NB4 (cell line): ENCODE measurements around the gene ZBTB2.

GRCh38 chr6:150151117-150151520 is 8.3 kb downstream of the PPP1R14C start:
- RRBS: no CpG with 5 or more reads among the region's 5 CpGs

- RRBS: no CpG with 5 or more reads among the region's 6 CpGs
These were observed 57.7 kb downstream of the PPP1R14C start for GRCh38 chr6:150200418-150201116.

DNA sequence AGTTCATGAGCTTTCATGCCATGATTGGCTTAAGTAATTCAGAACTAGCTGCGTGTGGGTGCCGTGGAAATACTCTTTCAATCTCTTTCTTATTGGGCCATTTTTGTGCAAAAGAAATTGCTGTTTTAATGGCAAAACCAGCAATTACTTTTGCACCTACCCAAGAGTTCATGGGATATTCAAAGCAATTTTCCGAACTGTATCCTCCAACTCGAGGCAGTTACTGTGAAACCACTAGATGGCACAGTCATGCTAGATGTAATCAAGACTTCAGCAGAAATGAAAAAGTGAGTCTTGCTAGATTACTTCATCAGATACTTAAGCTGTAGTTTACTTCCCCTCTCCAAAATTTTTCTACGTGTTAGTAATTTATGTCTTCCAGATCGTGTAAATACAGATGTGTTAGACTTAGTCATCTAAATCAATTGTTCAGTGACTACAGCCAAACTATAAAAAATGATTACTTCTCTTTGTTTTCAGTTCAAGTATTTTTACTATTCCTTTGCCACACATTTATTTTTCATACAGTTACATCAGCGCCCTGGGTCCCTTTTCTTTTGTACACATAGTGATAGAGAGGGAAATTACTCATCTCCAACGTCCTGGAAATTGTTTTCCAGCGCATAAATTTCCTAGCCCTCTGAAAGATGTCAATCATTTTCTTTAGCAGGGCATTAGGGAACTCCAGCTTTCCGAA is 49.4 kb downstream of the IYD start:
- RRBS: no CpG with 5 or more reads among the region's 10 CpGs

DNA sequence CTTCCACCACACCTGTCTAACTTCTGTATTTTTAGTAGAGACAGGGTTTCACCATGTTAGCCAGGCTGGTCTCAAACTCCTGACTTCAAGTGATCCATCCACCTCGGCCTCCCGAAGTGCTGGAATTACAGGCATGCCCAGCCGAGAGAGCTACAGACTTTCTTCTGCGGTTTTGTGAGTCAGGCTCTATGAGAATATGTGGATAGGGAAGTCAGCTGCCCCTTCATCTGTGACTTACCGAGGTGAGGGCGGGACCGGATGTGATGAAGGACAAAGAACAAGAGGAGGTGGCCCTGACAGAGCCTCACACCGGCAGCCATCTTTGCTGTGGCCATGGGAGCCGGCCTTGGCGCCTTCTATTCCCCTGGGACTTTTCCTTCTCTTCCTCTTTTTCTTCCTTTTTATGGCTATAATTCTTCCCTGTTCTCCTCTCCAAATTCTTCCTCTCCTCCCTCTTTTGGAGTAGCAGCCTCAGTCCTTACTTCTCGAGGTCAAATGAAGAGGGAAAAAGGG is 67.0 kb downstream of the IYD start:
- RRBS: no CpG with 5 or more reads among the region's 11 CpGs

DNA sequence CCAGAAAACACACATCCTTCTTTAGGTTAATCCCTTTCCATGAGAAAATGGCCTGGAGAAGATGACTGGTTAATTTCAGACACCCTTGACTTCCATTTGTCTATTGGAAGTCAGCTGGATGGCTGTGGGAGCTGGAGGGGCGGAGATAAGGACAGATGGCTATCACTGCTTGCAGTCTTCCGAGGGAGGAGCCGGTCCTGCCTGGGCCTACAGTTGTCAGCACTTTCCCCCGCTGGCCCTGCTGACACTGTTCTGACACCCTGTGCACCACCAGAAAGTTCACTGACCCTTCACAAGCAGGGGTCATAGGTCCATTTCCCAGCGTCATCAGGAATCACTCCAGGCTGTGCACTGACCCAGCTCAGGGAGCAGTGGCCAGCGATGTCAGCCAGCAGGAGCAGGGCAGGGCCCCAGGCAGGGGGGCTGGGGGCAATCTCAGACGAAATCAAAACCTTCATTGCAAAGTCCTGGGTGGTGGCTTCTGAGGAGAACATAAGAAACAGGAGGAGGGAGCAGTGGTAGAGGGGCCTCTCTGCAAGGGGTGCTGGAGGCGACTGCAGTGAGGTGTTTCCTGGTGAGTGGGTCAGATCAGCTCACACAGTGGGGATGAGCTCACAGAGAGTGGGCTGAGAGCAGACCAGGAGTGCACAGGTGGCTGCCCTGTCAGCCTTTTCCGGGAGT is 26.6 kb upstream of the PLEKHG1 start:
- RRBS: no CpG with 5 or more reads among the region's 9 CpGs

GRCh38 chr6:150574338-150574914 is 25.3 kb upstream of the PLEKHG1 start:
- RRBS: no CpG with 5 or more reads among the region's 8 CpGs

- RRBS: no CpG with 5 or more reads among the region's 16 CpGs
These were observed 121.4 kb downstream of the PLEKHG1 start for GRCh38 chr6:150720666-150721945.

- RRBS: no CpG with 5 or more reads among the region's 8 CpGs
These were observed 13.1 kb downstream of the MTHFD1L start for GRCh38 chr6:150878400-150879211.

DNA sequence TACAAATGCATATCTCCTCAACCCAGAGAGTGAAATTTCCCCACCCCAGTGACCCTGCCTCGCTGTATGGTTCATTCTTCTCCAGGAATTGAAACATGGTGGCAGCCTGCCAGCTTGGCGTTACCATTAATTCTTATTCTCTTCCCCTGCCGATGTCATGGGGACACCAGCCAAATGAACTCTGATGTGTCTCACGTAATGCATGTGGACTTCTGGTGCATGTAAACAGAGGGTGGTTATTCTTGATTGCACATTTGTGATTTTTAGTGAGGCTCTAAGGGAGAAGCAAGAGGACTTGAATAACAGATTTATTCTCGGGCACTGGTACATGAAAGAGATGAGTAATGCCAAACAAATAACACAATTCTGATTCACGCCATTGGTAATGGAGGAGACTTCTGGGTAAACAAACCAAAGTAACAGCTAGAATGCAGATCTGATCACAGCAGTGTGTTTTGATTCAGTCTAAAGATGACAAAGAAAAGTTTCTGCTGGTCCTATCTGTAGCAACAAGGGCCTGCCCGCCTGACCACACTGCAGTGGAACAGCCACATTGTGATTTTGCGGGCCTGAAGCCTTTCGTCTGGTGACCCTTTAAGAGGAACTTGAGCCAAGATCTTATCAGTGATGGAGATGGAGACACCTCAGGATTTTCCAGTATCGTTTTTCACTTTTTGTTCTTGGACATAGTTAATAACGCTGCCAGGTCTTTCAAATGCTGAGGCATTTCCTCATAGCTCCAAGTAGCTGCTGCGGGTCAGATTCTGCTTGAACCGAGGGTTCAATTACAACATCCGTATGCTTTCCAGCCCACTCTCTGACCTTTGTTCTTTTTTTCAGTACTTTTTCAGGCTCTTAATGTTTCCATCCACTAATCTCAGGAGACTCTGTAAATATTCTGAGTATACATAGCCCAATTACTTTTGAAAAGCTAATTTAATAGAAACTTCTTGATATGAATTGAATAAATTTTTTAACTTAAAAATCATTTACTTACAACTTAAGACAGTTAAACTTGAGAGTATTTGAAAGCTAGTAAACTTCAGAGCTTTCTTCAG is 171.7 kb upstream of the AKAP12 start:
- RRBS: no CpG with 5 or more reads among the region's 14 CpGs

DNA sequence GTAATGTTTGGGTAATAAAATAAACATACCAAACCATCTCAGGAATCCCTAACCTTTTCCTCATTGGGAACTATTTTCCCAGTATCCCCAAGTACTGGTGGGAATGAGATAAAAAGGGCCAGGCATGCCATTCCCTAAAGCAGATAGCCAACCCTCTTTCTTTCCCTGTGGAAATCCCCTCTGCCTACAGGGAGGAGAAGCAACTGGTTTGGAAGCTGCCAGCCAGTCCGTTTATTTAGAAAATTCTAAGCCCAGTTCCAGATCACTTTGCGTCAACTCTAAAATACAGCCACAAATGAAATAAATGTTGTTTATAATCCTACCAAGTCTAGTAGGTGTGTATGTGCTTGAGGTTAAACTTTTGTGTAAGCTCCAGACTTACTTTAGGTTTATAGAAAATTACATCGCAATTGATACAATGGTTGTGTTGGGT is 169.0 kb upstream of the AKAP12 start:
- RRBS: no CpG with 5 or more reads among the region's 3 CpGs

DNA sequence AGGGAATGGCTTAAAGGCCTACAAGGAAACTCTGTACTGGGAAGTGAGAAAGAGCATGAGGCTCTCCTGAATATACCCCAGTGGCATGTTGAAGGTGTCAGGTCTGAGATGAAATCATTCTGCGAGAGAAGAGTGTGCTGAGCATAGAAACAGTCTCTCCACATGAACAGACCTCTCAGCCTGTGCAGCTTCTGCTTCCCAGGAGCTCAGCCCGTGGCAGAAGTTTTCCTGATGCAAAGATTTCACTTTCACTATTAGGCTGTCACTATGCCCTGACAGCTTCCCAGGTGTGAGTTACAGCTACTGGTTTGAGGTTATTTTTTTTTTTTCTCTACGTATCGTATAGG is 121.4 kb upstream of the AKAP12 start:
- RRBS: no CpG with 5 or more reads among the region's 4 CpGs

GRCh38 chr6:151228995-151229802 is 10.6 kb upstream of the AKAP12 start:
- RRBS: no CpG with 5 or more reads among the region's 6 CpGs

DNA sequence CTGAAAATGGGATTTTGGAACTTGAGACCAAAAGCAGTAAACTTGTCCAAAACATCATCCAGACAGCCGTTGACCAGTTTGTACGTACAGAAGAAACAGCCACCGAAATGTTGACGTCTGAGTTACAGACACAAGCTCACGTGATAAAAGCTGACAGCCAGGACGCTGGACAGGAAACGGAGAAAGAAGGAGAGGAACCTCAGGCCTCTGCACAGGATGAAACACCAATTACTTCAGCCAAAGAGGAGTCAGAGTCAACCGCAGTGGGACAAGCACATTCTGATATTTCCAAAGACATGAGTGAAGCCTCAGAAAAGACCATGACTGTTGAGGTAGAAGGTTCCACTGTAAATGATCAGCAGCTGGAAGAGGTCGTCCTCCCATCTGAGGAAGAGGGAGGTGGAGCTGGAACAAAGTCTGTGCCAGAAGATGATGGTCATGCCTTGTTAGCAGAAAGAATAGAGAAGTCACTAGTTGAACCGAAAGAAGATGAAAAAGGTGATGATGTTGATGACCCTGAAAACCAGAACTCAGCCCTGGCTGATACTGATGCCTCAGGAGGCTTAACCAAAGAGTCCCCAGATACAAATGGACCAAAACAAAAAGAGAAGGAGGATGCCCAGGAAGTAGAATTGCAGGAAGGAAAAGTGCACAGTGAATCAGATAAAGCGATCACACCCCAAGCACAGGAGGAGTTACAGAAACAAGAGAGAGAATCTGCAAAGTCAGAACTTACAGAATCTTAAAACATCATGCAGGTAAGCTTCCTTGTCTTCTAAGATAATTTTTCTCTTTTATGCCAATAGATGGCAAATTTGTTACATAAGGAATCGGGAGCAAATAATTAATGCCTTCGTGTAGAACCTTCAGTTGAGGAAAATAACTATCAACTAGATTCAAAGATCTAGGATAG is 38.1 kb downstream of the ZBTB2 start:
- RRBS: no CpG with 5 or more reads among the region's 13 CpGs

DNA sequence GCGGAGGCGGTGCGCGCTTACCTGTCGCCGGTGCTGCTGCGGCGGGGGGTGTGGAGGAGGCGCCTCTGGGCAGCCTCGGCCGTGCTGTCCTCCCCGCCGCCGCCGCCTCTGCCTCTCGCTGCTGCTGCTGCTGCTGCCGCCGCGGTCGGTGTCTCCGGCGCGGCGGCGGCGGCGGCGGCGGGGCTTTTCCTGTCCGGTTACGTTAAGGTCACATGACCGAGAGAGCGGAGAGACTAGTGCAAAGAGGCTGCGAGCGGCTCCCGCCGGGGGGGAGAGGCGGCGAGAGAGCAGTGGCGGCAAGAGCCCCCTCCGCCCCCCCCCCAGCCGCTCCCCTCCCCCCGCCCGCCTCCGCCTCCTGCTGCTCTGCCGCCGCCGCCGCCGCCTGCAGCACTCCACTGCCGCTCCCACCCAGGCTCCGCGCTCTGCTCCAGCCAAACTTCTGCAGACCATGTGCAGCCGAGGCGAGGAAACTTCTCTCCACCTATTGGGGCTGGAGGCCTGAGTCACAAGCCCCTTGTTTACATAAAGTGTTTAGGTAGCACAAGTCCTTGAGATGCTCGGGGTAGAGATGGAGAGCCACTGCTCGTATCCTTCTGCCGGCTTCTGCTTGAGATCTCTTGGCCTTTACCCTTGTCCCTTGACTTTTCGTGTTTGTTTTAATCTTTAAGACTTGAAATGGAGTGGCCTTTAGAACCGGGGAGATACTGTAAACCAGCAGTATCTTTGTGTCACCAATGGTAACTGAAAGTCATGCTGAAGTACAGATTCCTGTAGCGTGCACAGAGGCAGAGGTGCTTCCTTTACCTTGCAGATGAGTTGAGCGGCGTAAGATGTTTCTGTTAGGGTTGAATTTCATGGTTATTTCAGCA is at the start of gene ZBTB2:
ZBTB2 (minus strand) TSS at position 161 of the 869 bp plus-strand sequence.
- RRBS: 2% methylated on average over 19 of the region's 63 CpGs

GRCh38 chr6:151392883-151394132 is 1.9 kb upstream of the ZBTB2 start:
- RRBS: no CpG with 5 or more reads among the region's 13 CpGs

- RRBS: no CpG with 5 or more reads among the region's 4 CpGs
These were observed 19.1 kb upstream of the ZBTB2 start for GRCh38 chr6:151410355-151410910.

DNA sequence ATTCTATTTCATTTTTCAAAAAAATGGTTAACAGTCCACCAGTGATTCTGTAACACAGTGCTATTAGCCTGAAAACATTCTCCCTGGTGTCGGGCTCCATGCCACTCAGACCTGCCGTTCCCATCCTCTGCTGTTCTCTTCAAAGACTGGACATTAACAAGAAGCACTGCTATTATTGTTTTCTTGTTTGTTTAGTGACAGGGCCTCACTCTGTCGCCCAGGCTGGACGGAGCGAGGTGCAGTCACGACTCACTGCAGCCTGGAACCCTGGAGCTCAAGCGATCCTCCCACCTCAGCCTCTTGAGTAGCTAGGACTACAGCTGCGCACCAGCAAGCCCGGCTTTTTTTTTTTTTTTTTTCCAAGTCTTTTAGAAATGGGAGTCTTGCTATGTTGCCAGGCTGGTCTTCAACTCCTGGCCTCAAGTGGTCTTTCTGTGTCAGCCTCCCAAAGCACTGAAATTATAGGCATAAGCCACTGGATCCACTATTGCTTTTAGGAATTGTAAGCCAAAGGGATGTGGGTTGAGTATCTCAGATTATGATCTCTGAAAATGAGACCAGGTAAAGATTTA is 9.5 kb downstream of the RMND1 start:
- RRBS: no CpG with 5 or more reads among the region's 9 CpGs

DNA sequence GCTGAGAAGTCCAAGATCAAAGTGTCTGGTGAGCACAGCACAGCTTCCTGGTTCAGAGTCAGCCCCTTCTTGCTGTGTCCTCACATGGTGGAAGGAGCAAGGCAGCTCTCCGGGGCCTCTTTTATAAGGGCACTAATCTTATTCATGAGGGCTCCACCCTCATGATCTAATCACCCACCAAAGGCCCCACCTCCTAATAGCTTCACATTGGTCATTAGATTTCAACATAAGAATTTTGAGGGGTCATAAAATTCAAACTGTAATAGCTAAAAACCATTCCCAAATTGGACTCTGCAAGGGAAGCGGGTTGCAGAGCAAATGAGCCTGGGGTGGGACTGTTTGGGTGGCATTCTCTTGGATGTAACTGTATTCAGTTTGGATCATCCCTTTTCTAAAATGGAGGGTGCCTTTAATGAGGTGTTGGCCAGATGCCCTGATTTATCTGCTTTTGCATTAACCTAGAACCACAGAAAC is 123.0 kb downstream of the CCDC170 start:
- RRBS: no CpG with 5 or more reads among the region's 2 CpGs

- RRBS: no CpG with 5 or more reads among the region's 5 CpGs
These were observed 139.7 kb downstream of the CCDC170 start for GRCh38 chr6:151633548-151633953.

DNA sequence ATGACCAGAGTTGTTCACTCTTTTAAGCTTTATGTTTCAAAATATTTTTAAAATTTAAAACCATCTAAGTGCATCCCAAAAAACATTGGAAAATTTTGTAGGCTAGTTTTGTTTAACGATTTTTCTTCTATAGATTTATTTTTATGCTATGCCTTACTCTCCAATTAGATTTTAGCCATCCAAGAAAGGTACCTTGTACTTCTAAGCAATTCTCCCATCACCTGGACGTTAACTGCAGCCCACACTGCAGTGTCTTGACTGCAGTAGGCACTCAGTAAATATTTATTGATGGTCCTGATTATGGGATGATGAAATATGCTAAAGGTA is 149.6 kb upstream of the ESR1 start:
- RRBS: no CpG with 5 or more reads among the region's 2 CpGs